ENCODE measurements around a stretch of chr16.

GRCh38 chr16:28261698-28262225 lies 30.6 kb upstream of the SBK1 start:
- PRO-cap: no peak

DNA sequence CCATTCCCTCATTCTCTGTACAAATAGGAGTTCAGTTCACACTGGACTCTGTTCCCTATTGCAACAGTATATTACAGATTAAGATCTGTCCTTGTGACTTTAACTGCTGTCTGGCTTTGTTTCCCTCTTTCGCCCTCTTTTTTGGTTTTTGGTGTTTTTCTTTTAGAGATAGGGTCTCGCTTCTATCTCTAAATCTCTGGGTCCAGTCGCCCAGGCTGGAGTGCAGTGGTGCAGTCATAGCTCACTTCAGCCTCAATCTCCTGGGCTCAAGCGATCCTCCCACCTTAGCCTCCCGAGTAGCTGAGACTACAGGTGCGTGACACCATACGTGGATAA lies 12.3 kb downstream of the NUPR1 start:
- PRO-cap: no peak

- PRO-cap: no peak
Observed at GRCh38 chr16:28528361-28528866, 10.4 kb downstream of the NUPR1 start.

GRCh38 chr16:28534215-28535272 lies 4.2 kb downstream of the NUPR1 start:
- PRO-cap: no peak

DNA sequence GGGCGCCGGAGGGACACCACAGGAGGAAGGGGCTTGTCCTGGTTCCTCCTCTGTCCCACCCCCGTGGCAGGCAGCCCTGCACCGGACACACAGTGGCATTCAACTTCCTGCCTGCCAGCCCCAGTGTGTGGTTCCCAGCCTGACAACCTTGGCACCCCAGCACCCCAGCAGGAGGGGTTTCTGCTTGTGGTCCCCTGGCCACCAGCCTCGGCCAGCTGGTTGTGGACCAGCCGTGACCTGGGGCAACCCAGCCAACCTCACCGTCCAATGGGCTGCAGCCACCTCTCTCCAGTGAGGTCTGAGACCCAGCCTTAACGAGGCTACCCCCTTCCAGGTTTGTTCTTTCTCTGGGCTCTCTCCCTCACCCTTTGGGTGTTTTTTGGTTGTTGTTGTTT lies 22.8 kb upstream of the EIF3C start:
- PRO-cap: no peak

GRCh38 chr16:28825950-28827290 lies 3.6 kb downstream of the ATXN2L start:
- PRO-cap: no peak

DNA sequence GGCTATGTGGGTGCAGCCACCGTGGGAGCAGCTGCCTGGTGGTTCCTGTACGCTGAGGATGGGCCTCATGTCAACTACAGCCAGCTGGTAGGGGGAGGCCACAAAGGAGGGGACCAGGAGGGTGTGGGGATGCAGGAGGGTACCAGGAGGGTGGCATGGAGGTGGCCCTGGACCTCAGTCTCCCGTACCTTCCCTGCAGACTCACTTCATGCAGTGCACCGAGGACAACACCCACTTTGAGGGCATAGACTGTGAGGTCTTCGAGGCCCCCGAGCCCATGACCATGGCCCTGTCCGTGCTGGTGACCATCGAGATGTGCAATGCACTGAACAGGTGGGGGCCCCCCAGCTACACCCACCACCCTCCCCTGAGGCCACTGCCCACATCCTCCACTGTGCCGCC lies 22.5 kb downstream of the RABEP2 start:
- PRO-cap: no peak

DNA sequence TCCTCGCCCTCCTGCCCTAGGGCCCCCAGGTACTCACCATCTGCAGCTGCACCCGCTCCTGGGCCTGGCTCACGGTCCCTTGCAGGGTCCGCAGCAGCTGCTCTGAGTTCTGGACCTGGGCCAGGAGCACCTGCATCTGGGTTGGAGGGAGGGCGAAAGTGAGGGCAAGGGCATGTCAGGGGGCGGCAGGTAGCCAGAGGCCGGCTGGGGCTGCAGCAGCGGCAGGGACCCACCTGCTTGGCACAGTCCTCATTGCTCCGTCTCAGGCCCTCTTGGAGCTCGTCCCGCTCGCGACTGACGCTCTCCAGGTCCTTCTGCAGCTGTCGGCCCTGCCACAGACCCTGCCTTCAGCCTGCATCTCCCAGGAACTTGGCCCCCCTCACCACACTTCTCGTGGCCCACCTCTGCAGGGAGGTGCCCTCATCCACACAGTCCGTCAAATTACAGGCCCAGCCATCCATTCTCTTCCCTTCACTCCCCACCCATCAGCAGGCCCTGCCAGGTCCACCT lies 14.1 kb downstream of the RABEP2 start:
- PRO-cap: no peak

DNA sequence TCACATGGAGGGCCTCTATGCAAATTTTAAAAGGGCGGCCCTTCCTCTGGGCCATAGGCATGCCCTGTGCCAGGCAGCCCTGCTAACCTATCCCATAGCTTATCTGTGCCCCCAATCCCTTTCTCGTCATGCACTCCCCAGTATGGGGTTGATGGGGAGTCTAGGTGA lies 933 bp downstream of the RABEP2 start:
- PRO-cap: no peak

- PRO-cap: bidirectional peak, plus-strand start at chr16:28936806, minus-strand start at chr16:28936599
Observed at GRCh38 chr16:28936135-28937112, 4.7 kb downstream of the CD19 start.

DNA sequence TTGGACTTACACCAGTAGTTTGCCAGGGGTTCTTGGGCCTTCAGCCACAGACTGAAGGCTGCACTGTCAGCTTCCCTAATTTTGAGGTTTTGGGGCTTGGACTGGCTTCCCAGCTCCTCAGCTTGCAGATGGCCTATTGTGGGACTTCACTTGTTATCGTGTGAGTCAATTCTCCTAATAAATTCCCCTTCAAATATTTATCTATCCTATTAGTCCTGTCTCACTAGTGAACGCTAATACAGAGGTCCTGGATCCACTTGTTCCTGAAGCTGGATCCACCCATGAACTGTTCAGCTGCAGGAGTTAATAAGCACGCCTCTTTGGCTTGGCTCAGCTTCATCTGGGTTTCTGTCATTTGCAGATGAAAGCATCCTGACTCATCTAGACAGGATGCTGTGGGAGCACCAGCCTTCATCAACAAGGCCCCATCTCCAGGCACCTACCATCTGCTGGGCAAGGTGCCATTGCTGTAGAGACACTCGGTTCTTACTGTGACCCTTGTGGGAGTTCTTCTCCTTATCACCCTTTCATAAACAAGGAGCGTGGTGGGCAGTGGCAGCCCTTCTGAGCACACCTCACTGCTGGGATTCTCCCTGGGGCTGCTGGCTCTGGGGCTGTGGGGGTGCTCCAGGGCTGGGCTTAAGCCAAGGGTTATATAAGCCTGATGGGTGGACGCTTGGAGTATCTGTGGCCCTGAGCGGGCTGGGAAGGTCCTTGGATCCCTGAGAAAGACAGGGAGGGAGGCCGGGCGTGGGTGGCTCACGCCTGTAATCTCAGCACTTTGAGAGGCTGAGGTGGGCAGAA lies 23.2 kb downstream of the LAT start:
- PRO-cap: no peak

- PRO-cap: bidirectional peak, plus-strand start at chr16:29157376, minus-strand start at chr16:29157111
Observed at GRCh38 chr16:29156817-29157639, 172.2 kb downstream of the LAT start.

DNA sequence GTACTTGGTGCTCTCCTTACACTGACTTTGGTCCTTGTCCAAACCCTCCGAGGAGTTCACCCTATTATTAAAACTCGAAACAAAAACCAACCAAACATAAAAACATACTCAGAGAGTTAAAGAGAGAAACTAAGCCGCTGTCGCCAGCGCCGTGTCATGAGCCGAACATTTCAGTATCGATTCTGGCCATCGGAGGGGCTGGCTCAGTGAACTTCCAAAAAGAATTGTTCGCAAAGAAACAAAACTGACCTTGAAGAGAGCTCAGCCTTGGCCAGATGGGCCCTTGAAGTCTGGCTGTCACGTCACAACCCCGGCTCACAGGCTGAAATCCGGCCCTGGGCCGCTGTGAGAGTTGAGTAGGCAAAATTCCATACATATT lies 174.6 kb downstream of the LAT start:
- PRO-cap: no peak

GRCh38 chr16:29172449-29172896 lies 187.6 kb downstream of the LAT start:
- PRO-cap: no peak

- PRO-cap: no peak
Observed at GRCh38 chr16:29218486-29219696, 187.6 kb downstream of the NPIPB11 start.

DNA sequence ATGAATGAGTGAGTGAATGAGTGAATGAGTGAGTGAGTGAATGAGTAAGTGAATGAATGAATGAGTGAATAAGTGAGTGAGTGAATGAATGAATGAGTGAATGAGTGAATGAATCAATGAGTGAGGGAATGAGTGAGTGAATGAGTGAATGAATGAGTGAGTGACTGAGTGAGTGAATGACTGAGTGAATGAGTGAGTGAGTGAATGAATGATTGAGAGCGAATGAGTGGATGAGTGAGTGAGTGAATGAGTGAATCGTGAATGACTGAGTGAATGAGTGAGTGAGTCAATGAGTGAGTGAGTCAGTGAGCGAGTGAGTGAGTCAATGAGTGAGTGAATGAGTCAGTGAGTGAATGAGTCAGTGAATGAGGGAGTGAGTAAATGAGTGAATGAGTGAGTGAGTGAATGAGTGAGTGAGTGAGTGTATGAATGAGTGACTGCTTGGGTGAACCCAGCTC lies 133.0 kb downstream of the NPIPB11 start:
- PRO-cap: no peak

DNA sequence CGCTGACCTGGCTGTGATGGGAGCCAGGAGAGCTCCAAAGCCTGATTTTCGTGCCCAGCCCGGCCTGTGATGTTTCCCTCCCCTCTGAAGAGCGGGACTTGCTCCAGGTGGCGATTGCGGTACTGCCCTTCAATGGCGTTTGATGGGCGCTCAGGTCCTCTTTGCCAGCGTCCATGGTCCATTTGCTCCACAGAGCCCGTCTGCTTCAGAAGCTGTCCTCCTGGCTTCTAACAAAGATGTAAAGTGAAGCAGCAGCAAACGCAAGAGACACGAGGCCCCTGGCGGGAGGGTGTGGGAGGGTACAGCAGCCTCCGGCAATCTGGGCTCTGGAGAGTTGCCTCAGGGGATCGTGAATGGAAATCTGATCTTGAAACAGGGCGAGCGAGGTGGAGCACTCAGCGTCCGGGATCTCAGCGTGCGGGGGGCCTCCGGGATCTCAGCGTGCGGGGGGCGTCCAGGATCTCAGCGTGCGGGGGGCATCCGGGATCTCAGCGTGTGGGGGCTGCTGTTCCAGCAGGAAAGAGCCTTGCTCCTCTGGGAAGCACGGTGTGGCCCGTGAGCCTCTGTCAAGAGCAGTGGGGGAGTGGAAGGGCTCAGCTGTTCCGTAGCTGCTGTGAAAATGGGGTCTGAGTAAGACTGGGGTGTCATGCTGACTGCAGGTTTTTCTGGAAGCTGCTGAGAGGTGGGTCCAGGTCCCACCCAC lies 93.3 kb downstream of the NPIPB11 start:
- PRO-cap: no peak

GRCh38 chr16:29613239-29614341 lies 49.5 kb upstream of the SPN start:
- PRO-cap: unidirectional peak, minus-strand start at chr16:29613448; bidirectional peak, plus-strand start at chr16:29613849, minus-strand start at chr16:29613723

GRCh38 chr16:29645542-29646204 lies 17.4 kb upstream of the SPN start:
- PRO-cap: unidirectional peak, plus-strand start at chr16:29645960

DNA sequence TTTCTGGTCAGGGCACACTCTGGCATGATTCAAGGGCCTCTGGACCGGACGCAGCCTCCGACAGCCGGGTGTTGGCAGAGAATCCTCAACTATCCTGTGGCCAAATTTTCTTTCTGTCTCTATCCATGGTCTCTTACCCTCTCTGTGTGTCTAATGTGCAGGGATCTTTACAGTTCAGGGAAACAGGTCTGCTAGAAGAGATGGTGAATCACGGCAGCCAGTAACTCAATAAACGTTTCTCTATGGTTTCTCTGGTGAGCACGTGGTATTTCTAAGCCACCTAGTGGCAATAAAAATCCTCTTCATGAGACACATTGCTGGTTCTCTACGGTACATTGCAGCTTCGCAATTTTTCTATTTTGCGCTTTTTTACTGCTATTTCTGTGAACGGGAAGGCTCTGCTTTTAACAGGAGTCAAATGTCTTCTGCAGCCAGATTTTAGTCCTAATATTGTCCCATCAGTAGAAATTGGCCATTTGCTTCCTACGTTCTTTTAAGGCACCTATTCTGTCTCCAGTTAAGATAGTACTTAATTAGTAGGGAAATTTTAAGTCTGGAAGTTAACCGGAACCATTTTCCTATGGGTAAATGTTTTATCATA lies 31.4 kb downstream of the QPRT start:
- PRO-cap: no peak